Cardiac muscle cell (in vitro differentiated cells and primary cell): ENCODE measurements around a stretch of chr16.

DNA sequence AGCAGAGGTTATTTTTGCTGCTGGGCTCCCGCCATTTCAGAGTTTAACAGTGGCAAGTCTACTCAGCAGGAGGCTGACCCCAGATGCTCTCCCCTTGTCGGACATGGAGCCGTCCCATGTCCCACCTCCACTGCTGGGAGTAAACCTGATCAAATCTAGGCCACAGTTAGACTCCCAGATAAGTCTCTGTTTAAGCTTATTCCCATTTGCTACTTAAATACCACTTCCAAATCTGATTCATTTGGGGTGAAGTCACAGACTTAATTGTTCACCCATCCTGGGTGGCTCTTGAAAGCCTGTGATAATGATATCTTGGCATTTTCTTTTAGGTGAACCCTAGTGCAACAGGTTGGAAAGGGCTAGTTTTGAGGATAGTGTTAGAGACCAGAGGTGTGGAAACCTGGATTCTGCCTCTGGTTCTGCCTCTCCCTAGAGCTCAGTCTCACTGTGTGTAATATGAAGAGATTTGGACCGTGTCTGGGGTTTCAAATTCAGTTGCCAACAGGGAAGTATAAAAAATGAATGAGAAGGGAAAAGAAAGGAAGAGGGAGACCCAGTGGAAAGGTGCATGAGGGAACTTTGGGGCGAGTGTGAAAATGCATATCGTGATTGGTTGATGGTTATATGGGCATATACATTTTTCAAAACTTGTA lies 269.3 kb downstream of the FTO start:
- RAMPAGE, long total RNA: no peak
- RRBS: no CpG with 5 or more reads among the region's 6 CpGs

DNA sequence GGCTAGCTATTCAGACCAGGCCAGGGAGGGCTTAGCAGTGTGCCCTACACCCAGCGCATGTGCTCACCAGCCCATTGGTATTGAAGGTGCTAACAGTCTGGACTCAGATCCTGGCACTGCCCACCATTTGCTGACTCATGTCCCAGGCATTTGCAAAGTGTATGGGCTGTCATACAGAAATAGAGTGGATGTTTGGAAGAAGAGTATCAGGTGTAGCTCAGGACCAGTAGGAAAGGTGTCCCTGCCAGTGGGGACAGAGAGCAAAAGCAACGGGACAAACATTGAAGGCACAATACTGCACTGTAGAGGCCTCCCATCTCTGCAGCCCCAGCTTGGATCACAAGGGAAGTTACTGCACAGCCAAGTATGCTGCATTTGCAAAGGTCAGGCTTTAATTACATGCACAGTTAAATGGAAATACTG lies 220.0 kb downstream of the IRX3 start:
- RAMPAGE, long total RNA: no peak
- RRBS: no CpG with 5 or more reads among the region's 2 CpGs

- RAMPAGE, long total RNA: no peak
- RRBS: no CpG with 5 or more reads among the region's 7 CpGs
Observed at GRCh38 chr16:54265613-54266130, 20.9 kb downstream of the IRX3 start.

DNA sequence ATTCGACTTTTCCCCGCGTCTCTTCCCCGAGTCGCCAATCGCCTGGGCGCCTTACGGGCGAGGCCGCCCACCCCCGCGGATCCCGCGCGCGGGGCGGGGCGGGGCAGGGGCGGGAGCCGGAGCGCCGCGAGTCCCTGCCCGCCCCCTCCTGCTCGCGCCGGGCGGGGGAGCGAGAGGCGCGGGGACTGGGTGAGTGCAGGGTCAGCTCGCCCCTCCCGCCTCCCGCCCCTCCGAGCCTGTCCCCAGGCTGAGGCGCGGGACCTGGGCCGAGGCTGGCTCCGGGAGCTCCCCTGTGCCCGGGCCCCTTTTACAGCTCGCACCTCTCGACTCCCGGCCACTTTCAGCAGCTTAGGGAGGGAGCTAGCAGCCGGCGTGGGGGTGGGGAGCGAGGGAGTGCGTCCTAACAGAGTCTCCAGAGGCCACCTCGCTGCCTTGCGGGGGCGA lies 292 bp upstream of the IRX3 start:
- RAMPAGE, long total RNA: no peak
- RRBS: 4% methylated on average over 9 of the region's 50 CpGs

GRCh38 chr16:54342158-54342836 lies 55.7 kb upstream of the IRX3 start:
- RAMPAGE, long total RNA: no peak
- RRBS: no CpG with 5 or more reads among the region's 17 CpGs

- RAMPAGE, long total RNA: no peak
- RRBS: no CpG with 5 or more reads among the region's 3 CpGs
Observed at GRCh38 chr16:54360910-54361168, 74.3 kb upstream of the IRX3 start.

- RAMPAGE, long total RNA: no peak
- RRBS: no CpG with 5 or more reads among the region's 2 CpGs
Observed at GRCh38 chr16:54402472-54402671, 115.8 kb upstream of the IRX3 start.

DNA sequence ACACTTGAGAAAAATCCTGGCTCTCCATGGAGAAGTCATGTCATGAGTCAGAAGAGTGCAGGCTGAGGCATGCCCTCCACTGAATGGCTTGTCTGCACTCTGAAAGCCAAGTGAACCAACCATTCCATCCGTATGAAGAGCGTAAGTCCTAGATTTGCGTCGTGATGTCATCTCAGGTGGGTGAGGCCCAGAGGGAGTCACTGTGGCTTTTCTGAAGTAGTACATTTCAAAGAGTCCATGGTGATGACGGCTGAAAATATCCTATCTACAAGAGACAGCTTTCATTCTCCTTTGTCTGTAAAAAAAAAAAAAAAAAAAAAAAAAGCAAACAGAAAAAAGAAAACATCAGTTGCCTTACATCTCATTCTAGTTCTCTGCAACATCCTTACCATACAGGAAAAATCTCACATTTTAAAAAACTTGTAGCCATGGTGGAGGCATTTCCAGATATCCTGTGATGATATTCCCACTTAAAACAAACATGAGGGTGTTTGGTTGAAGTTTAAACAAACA lies 83.3 kb upstream of the IRX5 start:
- RAMPAGE, long total RNA: no peak
- RRBS: no CpG with 5 or more reads among the region's 5 CpGs

DNA sequence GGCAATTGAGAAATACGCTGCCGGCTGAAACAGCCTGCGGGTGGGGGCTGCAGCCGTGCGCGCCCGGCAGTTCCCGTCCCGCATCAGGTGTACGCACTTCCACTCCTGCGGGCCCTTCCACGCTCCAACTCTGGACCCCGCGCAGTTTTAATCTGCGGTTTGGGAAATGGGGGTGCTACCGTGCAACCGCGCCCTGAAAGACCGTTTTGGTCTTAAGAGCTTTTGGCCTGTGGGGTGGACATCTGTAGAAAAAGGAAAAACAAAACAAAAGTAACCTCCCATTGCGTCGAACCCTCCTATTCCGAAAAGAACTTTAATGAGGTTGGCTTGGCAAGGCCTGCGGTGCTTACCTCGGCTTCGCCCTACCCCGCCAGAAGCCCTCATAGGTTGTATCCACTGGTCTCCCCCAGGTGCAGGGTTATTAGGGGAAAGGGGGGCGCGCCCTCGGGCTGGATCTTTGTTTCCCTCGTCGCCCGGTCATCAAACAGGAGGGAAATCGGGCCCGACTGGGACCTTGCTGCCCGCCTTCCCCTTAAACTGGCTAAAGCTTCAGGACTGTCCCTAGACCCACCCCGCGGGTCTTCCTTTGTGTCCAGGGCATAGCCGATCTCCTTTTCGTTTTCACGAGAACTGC lies 7.3 kb downstream of the IRX5 start:
- RAMPAGE, long total RNA: no peak
- RRBS: 6% methylated on average over 7 of the region's 40 CpGs

DNA sequence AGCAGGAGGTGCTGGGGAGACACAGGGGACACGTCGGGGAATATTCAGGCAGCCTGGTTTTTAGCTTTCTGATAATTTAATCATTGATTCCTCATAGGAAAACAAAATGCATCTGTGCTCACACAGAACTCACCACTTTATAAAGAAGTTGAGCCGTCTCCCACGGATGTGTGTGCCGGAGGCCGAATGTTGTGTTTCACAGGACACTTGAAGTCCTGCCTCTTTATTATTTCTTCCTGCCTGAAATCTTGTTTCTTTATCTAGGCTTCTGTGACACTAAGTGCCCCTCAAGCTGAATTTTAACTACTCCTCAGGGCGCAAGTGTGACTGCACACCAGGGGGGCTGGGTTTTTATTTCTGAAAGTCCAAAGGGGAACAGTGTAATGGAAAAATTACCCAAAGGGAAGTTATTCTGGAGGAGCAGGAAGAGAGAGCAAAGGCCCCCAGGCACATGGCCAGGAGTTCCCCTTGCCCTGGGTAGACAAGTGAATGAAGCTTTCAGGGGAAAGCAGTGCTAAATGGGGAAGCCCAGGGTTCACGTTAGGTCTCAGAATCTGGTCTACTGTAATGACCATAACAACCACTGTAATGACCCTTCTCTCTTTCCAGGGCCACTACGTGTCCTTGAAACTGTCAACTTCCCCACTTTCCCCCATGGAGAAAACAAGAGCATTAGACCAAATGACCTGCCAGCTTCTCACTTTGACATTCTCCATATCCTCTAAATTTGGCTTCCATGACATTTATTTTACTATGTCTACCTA lies 34.3 kb upstream of the MMP2 start:
- RAMPAGE, long total RNA: no peak
- RRBS: no CpG with 5 or more reads among the region's 9 CpGs

- RAMPAGE, long total RNA: no peak
- RRBS: no CpG with 5 or more reads among the region's 6 CpGs
Observed at GRCh38 chr16:55477152-55477839, 1.7 kb upstream of the MMP2 start.

- RAMPAGE, long total RNA: no peak
- RRBS: no CpG with 5 or more reads among the region's 4 CpGs
Observed at GRCh38 chr16:55495917-55496364, 12.9 kb upstream of the LPCAT2 start.

- RAMPAGE, long total RNA: no peak
- RRBS: no CpG with 5 or more reads among the region's 5 CpGs
Observed at GRCh38 chr16:55709668-55710014, 53.9 kb downstream of the SLC6A2 start.

- RAMPAGE, long total RNA: no peak
- RRBS: no CpG with 5 or more reads among the region's 31 CpGs
Observed at GRCh38 chr16:55759983-55760951, 72.6 kb downstream of the CES1 start.

GRCh38 chr16:55915943-55916435 lies 40.8 kb upstream of the CES5A start:
- RAMPAGE, long total RNA: no peak
- RRBS: no CpG with 5 or more reads among the region's 2 CpGs

GRCh38 chr16:56234809-56235165 lies 43.5 kb downstream of the GNAO1 start:
- RAMPAGE, long total RNA: no peak
- RRBS: no CpG with 5 or more reads among the region's 5 CpGs

- RAMPAGE, long total RNA: no peak
- RRBS: no CpG with 5 or more reads among the region's 5 CpGs
Observed at GRCh38 chr16:56299107-56299520, 107.8 kb downstream of the GNAO1 start.

DNA sequence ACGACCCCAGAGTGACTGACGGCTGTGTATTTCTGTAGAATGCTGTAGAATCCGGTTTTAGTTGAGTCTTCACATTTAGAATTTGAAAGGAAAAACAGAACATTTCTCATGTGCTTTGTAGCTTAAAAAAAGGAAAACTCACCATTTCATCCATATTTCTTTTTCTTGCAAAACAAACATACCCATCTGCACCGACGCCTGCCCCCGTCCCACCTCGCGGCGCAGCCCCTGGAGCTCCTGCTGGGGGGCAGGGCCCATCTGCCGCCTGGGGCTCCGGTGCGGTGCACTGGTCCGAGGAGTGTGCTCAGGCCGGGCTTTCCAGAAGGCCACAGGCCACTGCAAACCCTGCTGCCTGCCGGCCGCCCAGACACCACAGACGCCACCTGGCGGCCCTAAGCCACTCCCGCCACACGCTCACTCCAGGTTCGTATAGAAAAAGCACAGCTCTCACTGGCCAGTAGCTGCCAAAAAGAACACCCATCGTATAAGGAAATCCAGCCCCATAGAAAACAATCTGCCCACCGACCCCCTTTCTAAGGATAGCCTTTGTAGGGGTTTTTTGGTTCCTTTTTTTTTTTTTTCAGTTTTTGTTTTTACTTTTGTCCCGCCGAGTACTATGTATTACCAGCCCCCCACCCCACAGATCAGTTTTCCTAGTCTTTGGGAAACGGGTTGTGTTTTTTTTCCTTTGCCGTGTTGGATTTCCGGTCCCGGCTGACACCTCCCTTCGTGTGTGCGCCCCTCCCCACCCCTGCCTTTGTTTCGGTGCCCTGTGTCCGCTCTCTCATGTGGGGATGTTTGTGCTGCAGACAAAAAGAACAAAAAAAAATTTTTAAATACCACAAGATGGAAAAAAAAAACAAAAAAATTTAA lies 68.9 kb downstream of the AMFR start:
- RAMPAGE, long total RNA: no peak
- RRBS: 8% methylated on average over 5 of the region's 33 CpGs

- RAMPAGE, long total RNA: no peak
- RRBS: no CpG with 5 or more reads among the region's 1 CpG
Observed at GRCh38 chr16:56383970-56384453, 41.3 kb downstream of the AMFR start.

DNA sequence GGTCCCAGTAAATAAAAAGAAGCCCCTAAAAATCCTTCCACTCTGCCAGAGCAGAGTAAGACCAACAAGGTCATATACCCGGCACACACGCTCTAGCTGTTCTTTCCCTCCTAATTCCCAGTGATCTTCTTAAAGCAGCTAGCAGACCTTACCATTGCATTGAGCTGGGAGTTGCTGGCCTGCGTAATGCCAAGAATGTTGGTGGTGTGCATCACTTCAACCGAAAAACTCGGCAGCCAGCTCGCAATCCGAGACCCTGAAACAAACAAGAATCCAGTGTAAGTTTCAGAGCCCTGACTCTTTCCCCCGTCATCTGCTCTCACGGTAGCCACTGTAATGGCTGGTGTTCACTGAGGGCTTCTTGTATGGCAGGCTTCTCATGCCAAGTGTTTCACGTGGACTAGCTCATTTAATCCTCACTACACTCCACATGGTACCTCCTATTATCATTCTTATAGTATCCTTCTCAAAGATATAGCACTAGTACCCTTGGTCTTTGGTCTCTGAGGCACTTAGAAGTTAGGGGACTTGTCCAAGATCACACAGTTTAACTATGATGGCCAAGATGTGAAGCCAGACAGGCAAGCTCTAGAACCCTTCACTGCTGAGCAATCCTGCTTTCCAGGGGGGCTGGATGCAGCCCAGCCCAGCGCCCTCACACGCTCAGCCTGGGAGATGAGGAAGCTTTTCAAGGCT lies 39.4 kb downstream of the AMFR start:
- RAMPAGE, long total RNA: no peak
- RRBS: no CpG with 5 or more reads among the region's 12 CpGs